Fibroblast of the aortic adventitia (primary cell): ENCODE measurements around the genes CAPN14, MEMO1 and SPAST.

DNA sequence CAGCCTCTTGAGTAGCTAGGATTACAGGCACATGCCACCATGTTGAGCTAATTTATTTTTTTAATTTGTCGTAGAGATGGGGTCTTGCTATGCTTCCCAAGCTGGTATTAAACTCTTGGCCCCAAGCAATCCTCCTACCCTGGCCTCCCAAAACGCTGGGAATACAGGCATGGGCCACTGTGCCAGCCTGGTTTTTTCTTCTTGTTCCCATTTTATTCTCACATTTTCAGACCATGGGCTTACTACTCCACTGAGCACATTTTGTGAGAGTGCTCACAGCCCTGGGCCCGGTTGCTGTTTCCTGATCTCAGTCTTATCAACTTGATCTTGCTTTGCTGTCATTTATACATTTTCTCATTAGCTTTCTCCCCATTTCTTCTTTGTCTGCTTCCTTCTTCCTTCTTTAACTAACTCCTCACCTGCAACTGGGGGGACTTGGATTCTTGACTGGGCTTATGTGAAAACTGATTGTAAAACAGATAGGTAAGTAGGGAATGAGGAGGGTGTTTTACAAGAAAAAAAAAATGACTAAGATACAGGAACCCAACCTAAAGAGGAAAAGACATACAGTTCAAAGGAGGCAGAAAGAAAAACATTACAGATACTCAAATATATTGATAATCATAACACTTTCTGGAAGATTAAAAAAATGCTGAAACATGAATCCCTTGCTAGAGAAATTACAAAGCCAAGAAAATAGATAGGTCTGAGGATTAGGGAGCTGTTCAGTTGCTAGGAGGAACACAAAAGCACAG lies 117.4 kb downstream of the PLB1 start:
- CAGE, long polyA plus RNA = no peak

- CAGE, long polyA plus RNA = no peak
Measured at GRCh38 chr2:28627658-28628379, 123.8 kb upstream of the PPP1CB start.

DNA sequence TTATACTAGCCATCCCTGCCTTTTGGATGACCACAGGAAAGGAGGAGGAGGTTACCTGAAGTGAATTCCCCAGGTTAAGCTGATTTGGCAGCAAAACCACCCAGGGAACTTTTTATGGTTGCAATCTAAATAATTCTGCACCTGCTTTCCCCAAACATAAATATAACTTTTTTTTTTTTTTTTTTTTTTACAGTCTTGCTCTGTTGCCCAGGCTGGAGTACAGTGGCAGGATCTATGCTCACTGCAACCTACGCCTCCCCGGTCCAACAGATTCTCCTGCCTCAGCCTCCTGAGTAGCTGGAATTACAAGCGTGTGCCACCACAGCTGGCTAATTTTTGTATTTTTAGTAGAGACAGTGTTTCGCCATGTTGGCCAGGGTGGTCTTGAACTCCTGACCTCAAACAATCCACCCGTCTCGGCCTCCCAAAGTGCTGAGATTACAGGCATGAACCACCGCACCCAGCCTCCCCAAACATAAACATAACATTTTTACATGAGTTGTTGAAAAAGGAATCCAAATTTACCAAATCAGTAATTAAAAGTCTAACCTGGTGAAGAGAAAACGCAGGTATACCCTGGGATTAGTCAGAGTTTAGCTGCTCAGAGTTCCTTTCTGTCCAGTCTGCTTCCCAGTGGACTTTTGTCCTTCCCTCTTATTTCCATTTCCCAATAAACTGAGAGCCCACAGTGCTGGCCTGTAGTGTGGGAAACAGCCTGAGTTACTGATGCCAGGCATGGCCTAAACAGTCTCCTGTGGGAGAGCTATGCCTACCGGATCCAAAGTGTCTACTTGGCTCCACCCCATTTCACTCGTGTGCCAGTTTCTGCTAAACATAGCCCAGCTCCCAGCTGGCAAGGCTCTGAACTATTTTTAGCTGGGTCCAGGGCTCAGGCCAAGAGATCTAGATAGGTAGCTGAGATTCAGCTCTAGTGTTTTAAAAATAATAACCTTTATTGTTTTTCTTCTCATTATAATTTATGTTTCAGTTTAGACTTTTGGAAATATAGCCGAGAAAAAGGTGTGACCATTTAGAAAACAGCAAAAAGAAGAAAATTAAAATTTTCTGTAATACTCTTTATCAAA lies 15.8 kb upstream of the PPP1CB start:
- CAGE, long polyA plus RNA = no peak

DNA sequence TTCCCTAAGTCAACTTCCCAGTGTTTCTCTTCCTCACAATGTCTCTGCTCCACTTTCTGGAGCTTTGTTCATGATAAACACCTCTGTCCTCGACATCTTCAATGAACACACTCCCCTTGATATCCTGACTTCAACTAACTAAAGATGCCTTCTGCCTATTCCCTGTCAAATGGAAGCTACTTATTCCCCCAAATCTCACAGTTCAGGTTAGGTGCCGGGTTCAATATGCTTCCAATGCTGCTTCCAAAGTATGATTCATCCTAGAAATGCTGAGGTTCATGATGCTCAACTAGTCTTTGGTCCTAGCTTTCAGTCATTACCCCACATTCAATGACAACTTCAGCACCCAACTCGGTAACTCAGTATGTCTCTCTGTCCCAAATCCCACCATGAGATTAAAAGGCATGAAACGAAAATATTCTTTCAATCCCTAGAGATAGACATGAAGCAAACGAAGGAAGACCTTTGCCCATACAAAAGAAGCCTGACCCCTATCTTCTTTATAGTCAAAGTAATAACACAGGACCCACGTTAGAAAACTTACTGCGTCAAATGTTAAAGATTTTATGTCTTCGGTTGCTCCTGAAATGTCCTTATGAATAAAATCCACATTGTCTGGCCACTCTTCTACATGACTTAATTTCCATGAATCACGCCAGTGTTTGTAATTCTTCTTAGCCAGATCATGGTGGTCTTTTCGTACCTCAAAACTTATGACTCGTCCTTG lies 9.4 kb downstream of the TRMT61B start:
- CAGE, long polyA plus RNA = no peak

GRCh38 chr2:28913457-28913758 lies 18.9 kb downstream of the WDR43 start:
- CAGE, long polyA plus RNA = no peak

DNA sequence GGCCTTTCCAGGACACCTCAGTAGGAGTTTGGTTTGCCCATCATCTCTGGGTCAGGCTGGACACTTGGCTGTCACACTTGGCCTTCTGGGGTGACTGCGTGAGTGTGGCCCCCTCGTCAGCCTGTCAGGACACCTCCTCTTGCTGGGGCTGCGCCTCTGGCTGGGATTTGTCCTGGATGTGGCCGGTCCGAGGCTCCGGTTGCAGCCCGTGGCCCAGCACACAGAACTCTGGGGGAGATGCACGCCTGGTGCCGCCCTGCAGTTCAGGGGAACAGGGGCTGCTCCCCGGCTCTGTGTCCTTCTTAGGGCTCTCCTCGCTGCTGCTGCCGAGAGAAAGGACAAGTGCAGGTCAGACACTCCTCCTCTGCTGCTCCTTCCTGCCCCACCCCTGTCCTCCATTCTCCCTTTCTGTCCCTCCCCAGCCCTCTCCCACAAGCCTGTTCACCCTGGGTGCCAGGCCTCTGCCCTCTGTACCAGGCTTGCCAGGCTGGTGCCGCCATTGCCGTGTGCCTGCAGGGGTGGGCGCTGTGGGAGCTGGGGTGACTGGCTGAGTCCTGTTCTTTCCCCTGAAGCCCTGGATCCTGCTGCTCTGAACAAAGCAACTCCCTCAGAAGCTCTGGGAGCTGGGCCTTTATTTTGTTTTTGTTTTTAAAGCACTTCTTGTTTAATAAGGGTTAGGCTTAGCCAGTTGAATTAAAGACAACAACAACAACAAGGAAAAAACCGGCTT lies 9.4 kb downstream of the PCARE start:
- CAGE, long polyA plus RNA = no peak

GRCh38 chr2:29269252-29269795 lies 154.1 kb downstream of the CLIP4 start:
- CAGE, long polyA plus RNA = no peak

- CAGE, long polyA plus RNA = no peak
Measured at GRCh38 chr2:30148547-30148819, 1.7 kb downstream of the YPEL5 start.

GRCh38 chr2:30154246-30154488 lies 7.4 kb downstream of the YPEL5 start:
- CAGE, long polyA plus RNA = no peak

DNA sequence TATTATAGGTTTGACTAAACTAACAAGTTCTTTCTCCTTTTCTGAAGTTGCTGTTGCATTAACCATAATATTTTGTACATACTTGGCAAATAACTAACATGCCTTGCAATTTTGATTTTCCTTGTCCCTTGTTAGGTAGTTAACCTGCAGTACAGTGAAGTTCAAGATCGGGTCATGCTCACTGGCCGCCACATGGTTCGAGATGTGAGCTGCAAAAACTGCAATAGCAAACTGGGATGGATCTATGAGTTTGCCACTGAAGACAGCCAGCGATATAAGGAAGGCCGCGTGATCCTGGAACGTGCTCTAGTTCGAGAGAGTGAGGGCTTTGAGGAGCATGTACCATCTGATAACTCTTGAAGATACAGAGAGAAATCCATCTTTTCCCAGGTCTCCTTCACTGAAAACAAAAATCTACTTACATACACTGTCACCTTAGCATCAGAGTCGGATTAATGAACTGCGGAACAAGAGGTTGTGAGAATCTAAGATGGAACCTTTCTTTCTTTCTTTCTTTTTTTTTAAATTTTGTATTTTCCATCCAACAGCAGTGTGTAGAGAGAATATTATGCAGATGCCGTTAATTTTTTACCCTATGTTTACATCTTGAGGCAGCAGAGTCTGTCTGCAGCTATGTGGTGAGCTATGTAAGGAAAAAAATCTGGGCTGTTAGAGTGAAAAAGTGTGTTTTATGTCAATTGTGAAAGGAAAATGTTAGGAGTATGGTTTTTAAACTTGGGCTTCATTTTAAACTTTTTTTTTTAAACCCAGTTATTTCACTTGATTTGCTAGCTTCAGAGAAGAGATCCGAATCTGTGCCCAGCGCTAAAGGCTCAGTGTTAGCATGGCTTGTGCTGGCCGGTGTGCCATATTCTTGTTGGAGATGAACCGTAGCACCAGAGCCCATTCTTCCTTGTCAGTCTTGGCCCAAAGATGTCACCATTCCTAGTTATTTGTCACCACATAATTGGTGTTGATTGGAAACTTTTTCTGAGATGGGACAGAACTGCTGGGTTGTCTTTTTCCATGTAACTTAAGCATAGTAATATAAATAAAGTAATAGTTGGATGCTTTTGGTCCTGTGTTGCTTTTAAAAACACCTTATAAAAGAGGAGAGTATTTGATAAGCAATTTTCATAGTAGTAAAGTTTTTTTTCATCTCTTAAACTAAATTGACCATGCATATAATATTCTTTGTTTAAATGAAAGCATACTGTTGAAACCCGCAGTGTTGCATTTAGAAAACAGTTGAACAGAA lies 12.1 kb downstream of the YPEL5 start:
- CAGE, long polyA plus RNA = no peak

DNA sequence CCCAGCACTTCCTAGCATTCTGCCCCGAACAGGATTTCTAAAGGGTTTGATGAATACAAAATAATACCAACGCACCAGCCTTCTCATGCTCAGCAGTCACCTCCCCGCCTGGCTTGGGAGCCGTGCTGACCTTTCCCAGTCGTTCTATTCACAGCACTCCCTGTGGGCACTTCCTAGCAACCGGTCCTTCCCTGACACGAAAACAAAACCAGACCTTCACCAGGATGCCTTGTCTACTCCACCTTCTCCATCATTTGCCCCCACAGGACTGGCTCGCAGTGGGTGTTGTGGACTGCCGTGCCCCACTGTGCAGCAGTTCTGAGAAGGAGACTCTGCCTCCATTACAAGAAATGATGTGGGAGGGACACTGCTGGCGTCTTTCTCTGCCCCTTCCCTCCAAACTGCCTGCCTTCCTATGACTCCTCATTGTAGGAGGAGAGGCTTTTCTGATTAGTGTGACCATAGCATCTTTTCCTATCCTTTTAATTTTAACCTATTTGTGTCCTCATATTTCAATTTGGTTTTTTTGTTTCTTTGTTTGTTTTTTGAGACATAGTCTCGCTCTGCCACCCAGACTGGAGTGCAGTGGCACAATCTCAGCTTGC lies 53.1 kb downstream of the LBH start:
- CAGE, long polyA plus RNA = no peak

GRCh38 chr2:30408925-30409599 lies 38.0 kb upstream of the LCLAT1 start:
- CAGE, long polyA plus RNA = no peak

GRCh38 chr2:30436947-30437364 lies 10.1 kb upstream of the LCLAT1 start:
- CAGE, long polyA plus RNA = no peak

GRCh38 chr2:31217451-31217732 lies at the start of gene CAPN14:
CAPN14 (minus strand) TSS chr2:31217515.
- CAGE, long polyA plus RNA = no peak

DNA sequence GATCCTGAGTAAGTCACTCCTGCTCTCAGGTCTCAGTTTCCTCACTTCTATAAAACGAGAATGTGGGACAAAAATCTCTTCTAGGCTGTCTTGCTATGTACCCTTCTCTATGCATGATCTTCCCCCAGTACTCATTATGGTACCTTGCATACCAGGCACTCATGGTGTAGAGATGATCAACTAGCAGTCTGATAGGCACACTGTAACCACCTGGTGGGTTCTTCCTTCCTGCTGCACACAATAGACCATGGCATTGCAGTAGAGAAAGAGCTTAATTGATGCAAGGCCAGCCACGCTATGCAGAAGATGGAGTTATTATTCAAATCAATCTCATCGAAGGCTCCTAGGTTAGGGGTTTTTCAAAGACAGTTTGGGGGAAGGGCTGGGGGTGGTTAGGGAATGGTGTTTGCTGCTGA lies 59.3 kb downstream of the EHD3 start:
- CAGE, long polyA plus RNA = no peak

DNA sequence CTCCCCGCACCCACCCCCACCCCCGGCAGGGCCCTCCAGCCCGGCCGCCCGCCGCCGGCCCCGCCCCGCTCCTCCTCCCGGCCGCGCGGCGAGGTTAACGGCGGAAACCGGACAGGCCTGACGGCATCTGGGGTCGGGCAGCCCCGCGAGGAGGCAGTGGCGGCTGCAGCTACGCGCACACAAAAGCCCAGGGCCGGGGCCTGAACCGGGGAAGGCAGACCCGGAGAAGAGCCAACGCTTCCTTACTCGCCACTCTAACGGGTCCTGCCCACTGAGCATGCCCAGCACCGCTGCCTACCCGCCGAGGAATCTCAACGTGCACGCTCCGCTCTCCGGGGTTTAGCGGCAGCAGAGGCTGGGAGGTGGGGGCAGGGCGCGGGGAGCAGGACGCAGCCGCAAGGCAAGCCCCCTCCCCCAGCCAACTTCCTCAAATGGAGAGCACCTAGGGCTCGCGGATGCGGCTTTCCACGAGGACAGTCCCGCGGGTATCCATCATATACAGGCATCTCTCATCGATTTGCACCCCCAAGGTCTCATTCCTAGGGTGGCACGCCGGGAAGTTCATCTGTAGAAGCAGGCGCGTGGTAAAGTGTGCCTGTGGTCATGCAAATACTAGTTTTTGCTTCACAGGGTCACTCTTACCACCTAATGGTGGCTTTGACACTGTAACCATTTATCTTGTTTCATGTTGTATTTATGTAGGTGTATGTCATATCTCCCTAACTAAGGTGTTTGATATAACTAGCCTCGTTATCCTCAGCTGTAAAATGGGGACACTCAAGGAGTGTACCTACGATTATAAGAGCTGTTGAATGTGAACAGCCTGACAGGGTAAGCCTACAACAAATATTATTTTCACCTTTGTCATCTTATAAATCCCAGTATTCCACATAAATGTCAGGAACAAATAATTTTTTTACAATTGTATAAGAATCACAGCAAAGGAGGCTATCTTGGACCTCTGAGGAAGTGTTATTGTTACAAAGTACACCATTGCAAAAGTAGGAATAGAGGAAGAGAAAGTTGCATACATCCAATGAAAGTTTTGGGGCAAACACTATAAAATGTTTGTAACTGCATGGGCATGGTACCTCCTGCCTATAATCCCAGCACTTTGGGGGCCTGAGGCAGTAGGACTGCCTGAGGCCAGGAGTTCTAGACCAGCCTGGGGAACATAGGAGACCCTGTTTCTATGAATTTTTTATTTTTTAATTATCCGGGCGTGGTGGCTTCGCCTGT lies at the start of gene MEMO1:
Gene MEMO1, minus strand, starts transcription at position 313 of the 1,239 bp plus-strand sequence.
- CAGE, long polyA plus RNA = no peak

DNA sequence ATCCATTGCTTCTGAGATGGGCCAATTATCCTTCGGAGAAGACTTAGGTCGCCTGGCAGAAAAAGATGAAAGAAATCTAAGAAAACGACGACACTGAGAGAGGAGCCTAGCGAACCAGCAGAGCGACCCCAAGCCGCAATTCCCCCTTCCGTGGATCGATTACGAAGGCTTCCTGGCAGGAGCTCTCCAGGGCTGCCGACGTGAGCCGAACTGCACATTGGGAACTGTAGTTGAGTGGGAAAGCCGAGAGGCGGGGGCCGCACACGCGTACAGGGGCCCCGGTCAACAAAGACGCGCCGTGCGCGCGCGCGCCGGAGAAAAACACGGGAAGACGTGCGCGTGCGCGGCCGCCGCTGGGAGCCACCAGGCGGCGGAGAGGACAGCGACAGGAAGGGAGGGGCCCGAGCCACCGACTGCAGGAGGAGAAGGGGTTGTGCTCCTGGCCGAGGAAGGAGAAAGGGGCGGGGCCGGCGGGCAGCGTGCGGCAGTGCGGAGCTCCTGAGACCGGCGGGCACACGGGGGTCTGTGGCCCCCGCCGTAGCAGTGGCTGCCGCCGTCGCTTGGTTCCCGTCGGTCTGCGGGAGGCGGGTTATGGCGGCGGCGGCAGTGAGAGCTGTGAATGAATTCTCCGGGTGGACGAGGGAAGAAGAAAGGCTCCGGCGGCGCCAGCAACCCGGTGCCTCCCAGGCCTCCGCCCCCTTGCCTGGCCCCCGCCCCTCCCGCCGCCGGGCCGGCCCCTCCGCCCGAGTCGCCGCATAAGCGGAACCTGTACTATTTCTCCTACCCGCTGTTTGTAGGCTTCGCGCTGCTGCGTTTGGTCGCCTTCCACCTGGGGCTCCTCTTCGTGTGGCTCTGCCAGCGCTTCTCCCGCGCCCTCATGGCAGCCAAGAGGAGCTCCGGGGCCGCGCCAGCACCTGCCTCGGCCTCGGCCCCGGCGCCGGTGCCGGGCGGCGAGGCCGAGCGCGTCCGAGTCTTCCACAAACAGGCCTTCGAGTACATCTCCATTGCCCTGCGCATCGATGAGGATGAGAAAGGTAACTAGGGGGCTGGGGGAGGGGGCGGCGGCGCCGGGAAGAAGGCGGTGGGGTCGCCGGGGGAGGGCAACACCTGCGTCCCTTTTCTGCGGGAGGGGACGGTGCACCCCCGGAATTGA lies at the start of gene SPAST:
Gene SPAST, plus strand, starts transcription at position 344 of the 1,153 bp plus-strand sequence.
- CAGE, long polyA plus RNA = no peak

DNA sequence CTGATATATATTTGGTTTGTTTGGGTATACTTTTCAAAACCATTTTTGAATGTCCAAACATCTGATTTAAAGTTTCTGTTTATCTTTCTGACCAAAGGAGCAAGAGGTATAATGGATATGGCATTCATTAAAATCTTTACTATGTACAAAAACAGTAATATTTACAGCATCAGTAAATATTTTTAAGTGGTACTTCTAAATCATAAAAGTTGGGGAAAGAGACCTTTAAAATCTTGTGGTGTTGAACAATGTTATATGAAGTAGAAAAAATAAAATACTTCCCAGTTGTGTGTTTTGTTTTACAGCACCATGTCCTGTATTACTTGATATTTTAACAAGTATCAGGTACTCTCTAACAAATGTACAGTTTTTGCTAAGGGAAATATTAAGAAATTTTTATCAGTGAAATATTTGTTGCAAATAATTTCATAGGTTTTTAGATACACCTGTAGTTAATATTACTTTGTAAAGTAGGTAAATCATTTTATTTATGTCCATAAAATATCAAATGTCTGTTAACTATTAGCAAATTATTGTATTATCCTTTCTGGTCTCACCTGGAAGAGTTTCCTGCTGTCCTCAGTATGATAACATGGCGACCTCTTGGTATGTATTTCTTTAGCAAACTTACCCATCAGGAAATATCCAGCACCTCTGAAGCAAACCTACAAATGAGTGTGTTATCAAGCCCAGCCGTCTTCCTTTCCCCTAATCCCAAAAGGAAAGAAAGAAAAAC lies 28.7 kb downstream of the YIPF4 start:
- CAGE, long polyA plus RNA = no peak

GRCh38 chr2:32817294-32817770 lies 129.4 kb upstream of the LTBP1 start:
- CAGE, long polyA plus RNA = no peak

- CAGE, long polyA plus RNA = no peak
Measured at GRCh38 chr2:33212015-33212496, 264.4 kb upstream of the RASGRP3 start.